Smooth muscle cell (in vitro differentiated cells): ENCODE measurements around a stretch of chr10.

GRCh38 chr10:80187815-80188683 is 17.3 kb downstream of the ANXA11 start:
- RAMPAGE, long total RNA: no peak

DNA sequence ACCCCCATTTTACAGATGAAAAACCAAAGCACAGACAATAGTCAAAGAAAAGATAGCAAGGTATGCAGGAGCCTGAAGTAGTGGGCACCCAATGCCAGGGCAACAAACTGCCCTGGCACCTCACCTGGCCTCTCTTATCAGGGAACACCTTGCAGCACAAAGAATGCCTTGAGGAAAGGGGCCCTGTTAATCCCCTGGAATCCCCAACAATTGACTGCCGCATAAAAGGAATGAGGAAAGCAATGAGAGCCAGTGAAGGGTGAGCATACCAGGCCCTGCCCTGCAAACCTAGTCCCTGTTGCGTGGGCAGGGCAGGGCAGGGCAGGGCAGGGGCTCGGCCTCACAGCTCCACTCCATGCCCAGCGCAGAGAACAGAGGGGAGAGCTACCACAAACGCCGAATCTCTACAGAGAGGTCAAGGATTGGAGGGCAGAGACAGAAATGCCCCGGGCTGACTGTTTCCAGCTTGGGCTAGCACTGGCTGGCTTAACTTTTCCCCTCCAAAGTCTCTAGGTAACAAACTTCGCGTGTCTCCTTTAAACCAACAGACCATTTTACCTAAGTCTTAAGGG is 1.1 kb downstream of the ANXA11 start:
- RAMPAGE, long total RNA: no peak

DNA sequence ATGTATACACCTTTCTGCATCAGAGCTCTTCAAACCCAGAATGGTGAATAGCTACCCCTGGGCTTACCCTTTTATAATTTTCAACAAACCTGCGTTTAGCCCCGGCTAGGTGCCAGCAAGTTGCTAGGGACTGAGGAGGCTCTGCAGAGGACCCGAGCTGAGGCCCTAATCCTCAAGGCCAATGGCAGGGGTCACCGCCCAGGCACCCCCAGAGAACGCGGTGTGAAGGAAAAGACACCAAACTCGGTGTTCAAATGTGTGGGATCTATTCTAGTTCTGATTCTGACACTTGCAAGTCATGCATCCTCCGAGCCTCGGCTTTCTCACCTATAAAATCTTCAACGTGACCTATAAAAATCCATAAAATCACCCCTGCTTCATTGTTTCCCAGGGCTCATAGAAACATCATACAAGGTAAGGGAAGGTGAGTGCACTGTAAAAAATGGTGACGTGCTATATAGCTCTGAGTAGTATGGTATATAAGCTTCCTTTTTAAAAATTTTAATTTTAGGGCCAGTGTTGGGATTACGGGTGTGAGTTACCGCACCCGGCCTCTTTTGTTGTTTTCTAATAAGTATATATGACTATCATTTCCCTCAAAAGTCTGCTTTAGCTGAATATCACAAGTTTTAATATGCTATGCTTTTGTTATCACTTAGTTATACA is 2.6 kb upstream of the ANXA11 start:
- RAMPAGE, long total RNA: no peak

DNA sequence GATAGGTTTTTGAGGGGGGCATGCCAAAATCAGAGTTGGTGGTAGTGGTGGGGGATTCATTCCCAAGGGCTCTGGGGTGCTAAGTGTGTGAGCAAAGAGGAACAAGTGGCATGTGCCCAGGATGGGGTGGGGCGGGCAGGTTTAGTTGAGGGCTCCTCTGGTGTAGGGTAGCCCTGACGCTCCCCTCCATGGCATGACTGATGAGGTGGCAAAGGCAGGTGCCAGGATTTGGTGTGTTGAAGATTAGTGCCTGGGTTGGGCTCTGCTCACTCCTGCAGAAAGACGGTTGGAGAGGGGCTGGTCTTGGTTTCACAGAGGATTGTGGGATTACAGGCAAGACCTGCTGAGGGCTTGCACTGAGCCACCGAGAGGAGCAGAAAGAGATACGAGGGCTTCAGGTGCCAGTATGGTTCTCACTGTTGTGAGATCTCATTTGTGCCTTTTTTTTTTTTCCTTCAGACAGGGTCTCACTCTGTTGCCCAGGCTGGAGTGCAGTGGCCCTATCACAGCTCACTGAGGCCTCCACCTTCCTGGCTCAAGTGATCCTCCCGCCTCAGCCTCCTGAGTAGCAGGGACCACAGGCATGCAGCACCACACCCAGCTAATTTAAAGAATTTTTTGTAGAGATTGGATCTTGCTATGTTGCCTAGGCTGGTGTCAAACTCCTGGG is 7.5 kb downstream of the TSPAN14 start:
- RAMPAGE, long total RNA: no peak

- RAMPAGE, long total RNA: no peak
Measured at GRCh38 chr10:80498643-80499528, 38.8 kb upstream of the SH2D4B start.

DNA sequence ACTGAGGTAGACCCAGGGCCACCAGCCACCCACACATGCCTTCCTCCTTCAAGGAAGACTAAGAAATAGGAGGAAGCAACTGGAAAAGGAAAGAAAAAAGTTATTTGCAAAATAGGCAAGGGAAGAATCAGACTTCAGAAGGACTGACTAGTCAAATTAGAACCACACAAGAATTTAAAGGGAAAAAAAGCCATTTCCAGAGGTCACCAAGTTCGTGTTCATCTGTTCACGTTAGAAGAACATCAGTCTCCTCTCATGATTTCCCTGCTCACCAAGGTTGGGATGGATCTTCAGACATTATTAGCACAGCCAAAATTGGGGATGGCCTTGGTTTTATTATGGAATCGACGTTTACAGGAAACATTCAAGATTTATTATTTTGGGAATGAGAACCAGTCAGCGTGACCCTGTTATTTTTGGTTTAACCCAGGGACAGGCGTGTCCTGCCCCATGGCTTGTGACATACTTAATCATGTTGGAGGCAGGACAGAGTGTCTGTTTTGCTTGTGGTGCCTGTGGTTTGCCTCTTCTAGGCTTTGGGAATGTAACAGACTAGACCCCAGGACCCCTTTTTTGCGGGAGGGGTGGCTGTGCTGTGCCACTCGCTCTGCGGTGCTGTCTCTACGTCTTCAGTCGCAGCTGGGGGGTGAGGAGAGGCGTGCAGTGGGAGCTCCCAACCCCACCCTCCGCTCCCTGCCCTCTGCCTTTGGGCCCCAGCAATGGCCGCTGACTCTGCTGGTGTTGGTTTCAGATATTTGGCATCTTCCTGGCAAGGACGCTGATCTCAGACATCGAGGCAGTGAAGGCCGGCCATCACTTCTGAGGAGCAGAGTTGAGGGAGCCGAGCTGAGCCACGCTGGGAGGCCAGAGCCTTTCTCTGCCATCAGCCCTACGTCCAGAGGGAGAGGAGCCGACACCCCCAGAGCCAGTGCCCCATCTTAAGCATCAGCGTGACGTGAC is 20.3 kb upstream of the SH2D4B start:
- RAMPAGE, long total RNA: no peak

DNA sequence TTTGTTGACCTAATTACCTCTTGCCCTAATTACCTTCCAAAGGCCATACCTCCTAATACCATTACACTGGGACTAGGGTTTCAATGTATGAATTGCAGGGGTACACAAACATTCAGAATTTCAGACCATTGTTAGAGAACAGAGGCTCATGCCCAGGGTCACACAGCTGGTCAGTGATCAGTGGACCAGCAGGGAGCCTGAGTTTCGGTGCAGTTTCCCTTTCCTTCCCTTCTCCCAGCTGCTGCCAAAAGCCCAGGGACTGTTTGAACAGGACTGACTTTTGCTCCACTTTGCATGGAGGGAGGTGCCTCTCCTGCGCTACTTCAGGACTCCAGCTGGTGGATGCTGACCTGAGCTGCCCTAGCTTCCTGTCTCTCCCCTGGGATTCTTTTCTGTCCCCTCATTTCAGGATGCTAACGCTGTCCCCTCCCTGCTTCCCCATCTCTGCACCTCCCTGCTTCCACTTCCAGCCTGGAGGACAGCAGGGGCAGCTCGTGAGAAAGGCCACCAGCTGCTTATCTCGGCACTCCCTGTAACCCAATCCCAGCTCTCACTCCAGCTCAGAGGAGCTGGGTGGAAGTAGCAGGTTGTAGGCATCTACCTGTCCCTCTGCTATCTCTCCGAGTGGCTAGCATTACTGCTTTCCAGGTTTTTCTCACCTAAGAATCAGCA is 14.5 kb downstream of the SH2D4B start:
- RAMPAGE, long total RNA: no peak

DNA sequence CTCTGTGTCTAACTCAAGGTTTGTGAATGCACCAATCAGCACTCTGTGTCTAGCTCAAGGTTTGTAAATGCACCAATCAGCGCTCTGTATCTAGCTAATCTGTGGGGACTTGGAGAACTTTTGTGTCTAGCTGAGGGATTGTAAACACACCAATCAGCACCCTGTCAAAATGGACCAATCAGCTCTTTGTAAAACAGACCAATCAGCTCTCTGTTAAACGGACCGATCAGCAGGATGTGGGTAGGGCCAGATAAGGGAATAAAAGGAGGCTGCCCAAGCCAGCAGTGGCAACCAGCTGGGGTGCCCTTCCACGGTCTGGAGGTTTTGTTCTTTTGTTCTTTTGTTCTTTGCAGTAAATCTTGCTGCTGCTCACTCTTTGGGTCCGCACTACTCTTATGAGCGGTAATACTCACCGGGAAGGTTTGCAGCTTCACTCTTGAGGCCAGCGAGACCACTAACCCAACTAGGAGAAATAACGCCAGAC is 90.2 kb upstream of the NRG3 start:
- RAMPAGE, long total RNA: no peak

- RAMPAGE, long total RNA: no peak
Measured at GRCh38 chr10:84198314-84198636, 3.9 kb downstream of the CDHR1 start.

DNA sequence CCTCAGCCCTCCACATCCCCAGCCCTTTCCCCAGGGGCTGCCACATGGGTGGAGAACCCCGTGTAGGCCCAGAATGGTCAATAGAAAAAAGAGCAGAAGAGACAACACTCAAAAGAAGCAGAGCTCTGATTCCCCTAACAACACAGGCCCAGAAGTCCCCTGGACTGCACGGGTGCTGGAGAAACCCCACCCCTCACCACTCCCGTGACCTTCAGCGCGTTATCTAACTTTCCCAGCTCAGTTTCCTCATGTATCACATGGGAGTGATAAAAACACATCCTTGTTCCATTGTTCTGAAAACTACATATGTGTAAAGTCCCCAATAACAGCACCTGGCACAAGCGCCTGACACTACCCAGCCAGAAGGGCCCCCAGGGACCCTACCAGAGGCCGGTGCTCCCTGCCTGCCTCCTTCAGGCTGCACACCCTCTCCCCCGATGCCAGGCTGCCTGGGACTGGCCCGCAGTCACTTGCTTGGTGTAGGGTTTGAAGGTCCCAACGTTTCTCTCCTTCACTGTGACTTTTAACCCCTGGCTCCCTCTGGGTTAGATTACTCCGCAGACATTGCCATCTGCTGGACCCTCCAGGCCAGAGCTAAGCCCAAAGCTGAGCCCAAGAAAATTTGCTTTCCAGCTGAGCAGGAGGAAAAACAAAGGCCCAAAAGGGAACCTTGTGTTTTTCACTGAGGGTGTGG is 6.7 kb downstream of the CDHR1 start:
- RAMPAGE, long total RNA: no peak

- RAMPAGE, long total RNA: no peak
Measured at GRCh38 chr10:84335810-84336684, 7.7 kb downstream of the CCSER2 start.

DNA sequence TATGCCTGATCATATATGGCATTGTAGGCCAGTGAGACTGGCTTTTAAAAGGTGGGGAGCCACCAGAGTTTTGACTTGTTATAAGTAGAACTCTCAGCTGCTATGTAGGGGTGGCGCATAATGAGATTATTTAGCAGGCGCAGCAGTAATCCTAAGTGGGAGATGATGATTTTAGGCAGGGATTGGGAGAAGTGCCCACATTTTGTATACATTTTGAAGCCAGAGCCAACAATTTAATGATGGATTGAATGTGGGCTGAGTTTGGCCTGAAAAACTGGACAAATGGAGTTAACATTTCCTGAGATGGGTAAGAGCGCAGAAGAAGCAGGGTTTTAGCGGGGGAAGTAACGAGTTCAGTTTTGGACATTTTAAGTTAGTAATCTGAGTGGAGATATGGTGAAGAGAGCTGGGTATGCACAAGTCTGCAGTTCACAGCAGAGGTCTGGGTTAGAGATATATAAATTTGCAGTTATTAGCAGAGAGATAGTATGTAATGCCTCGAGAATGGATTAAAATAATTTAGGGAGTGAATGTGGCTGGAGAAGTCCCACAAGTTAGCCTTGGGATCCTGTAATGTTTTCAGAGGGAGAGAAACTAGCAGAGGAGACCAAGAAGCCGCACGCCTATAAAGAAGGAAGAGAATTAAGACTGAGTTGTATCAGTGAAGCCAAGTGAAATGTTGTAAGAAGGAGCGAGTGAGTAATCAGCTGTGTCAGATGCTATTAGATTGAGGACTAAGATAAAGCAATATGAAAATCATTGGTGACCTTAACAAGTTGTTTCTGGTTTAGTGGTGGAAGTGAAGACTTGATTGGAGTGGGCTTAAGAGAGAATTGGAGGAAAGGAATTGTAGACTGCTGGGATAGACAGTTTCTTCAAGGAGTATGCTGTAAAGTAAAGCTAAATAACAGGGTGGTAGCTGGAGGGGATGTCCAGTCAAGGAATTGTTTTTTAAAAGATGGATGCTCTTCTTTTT is 8.6 kb downstream of the CCSER2 start:
- RAMPAGE, long total RNA: no peak

DNA sequence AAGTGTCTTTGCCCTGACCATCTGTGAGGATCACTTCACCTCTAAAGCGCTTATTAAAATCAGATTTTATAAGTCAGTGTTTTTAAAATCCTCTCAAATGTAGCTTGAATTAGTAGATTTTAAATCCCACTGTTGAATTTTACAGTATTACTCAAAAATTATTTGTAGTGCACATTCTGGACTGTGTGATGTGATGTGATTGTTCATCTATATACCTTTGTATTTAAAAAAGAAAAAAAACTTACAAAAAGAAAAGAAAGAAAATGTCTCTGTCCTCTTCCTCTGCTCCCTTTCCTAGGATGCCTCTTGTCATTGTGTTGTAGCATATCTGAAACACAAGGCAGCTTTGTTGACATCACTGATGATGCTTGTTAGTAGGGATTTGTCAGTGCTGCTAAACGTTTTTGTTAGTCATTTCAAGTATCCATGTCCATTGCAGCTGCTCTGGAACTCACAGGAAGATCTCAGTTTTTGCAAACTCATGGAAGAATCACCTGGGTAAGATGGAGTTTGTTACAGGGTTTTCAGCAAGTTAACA is 123.5 kb downstream of the CCSER2 start:
- RAMPAGE, long total RNA: no peak

DNA sequence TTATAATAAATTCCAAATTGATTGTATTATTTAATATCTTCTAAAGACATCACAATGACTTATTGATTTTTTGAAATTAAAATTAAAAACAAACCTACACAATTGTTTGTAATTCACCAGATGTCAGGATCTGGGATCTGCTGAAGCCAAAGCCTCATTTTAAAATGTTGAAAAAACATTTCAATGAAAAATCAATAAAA is 286.3 kb downstream of the CCSER2 start:
- RAMPAGE, long total RNA: no peak

GRCh38 chr10:85741516-85742059 is 625.0 kb downstream of the GRID1 start:
- RAMPAGE, long total RNA: no peak

- RAMPAGE, long total RNA: no peak
Measured at GRCh38 chr10:85946977-85947536, 419.5 kb downstream of the GRID1 start.

DNA sequence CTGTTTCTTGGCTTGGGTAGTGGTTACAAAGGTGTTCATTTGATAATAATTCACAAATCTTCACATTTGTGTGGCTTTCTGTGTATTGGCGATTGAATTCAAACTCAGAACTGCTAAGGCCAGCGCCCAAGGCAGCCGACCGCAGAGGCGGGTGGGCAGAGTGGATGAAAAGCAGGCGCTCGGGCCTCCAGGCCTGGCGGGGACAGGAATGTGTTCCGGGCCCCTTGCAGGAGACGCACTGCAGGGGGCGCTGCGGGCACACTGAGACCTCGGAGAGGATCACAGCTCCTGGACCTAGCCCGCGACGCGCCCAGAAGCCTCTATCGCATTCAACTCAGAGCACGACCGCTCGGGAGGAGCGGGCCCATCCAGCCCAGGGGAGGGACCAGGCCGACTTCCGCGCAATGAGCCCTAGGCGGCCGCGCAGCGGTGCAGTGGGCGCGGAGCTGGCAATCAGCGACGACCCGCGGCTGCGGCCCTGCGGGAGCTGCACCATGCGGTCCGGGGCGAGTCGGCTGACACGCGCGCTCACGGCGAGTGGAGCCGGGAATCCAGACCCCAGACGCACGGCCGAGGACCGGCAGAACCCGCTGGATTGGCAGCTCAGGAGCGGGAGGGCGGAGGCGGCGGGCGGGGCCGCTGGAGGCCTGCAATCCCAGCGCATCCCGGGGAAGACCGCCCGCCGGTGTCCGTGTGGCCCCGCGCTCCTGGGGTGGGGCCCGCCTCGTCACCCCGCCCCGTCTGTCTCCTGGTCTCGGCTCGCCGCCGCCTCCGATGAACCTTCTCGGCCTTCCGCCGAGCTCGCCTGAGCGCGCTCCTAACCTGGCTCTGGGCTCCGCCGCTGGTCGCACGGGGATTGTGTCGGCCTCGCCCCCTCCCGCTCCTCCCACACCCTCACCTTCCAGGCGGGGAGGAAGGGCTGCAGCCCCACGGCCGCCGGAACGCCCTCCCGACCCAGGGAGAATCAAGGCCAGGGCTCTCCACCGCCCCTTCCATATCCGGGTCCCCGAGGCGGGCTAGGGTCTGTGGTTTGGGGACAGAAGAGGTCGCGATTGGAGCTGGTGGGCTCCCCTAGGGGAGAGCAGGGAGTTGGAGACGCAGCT is 33.5 kb upstream of the GRID1 start:
- RAMPAGE, long total RNA: no peak

DNA sequence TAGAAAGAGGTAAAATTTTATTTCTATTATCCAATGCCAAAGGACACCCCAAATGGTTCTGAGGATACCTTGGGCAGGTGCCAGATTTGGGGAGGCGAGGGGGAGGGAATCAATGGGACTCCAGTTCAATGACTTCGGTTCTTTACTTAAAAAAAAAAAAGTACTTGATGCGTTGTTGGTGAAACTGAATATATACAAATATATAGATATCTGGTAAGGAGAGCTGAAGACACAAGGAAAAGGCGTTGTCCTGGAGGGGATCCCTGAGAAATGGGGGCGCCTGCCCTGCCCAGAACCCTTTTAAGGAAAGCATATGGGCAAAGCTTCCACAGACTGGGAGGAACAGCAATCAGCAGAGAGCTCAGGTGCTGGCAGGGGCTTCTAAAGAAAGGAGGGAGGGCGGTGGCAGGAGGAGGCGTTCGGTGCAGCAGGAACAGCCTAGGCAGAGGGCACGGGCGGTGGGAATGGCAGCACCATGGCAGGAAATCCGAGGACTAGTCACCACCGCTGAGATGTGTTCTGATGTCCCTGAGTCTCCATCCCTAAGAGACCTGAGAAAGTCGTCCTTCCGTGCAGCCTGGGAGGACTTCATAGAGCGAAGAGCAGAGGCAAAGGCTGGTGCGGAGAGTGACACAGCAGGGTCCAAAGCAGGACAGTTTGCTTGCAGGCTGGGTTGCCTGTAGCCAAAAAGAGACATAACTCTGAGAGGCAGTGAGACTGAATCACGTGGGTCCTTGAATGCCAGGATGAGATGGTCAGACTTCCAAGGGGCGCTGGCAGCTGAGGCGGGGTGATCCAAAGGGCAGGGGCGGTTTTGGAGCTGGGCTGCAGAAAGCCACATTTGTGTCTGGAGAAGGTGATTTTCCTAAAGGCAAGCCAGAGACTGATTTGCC is 35.6 kb upstream of the GRID1 start:
- RAMPAGE, long total RNA: no peak

GRCh38 chr10:86466499-86467006 is 55.0 kb downstream of the WAPL start:
- RAMPAGE, long total RNA: no peak

GRCh38 chr10:86667218-86667847 is 978 bp upstream of the LDB3 start:
- RAMPAGE, long total RNA: no peak